Pericardium (tissue), 1 donor: Measurements from ENCODE around the genes CBX4, CCDC40, GAA and EIF4A3.

DNA sequence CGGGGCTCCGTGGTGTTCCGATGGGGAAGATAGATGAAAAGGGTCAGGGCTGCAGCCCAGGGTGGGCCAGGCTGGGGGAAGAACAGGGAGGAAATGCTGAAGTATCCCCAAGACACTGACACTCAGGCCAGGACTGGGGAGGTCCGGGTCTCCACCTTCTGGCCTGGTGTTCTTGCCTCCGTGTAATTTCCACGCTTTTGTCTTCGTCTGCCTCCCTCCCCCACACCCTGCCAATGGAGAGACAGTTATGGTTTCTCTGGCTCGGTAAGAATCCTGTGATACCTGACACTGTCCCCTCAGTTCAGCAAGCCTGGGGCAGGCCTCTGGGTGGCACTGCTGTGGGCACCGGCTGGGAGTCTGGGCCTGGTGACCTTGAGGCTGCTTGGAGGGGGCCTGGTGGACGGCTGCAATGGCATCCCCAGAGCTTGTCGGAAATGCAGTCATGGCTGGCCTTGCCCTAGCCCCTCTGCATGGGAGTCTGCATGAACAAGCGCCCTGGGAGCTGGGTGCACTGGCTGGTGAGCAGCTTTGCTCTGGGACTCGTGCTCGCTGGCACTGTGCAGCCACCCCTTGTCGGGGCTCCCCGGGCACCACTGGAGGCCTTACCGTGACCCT lies 1.8 kb downstream of the LGALS3BP start:
- RRBS = no CpG with 5 or more reads among the region's 17 CpGs

GRCh38 chr17:79007965-79008408 lies 1.6 kb downstream of the CANT1 start:
- RRBS = no CpG with 5 or more reads among the region's 11 CpGs

DNA sequence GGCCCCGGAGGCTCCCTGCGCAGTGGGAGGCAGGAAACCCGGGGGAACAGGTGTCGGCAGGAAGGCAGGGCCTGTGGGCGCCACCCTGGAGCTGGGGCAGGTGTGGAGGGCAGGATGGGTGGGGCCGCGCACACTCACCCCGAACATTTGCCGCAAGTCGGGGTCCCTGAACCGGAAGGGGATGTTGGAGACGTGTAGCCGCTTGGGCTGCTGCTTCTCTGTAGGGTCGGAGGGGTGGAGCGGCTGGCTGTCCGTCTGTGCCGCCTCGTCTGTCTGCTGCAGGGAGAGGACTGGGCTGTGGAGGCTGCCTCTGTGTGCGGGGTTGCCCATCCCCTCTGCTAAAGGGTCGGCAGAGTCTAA lies 31.9 kb downstream of the ENGASE start:
- RRBS = no CpG with 5 or more reads among the region's 20 CpGs

- RRBS = no CpG with 5 or more reads among the region's 18 CpGs
These were observed 138.7 kb downstream of the ENGASE start for GRCh38 chr17:79213086-79213889.

DNA sequence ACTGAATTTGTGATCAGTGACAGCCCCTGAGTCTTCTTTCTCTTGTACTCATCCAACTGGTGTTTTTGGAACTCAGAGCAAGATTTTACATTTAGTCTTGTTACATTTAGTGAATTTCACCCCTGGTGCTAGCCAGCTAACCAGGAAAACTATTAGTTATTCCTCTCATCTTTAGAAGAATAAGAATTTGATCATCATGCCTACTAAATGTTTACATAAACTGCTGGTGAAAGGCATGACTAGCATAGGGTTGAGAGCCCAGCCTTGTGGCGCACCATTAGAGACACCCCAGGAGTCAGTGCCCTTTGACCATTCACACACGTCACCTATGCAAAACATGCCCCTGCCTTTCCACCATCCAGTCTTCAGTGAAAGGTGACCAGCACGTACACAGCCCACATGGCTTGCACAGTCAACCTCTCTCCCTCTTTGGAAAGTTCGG lies 150.2 kb downstream of the ENGASE start:
- RRBS = no CpG with 5 or more reads among the region's 4 CpGs

- RRBS = no CpG with 5 or more reads among the region's 15 CpGs
These were observed 7.4 kb upstream of the RBFOX3 start for GRCh38 chr17:79618281-79618703.

GRCh38 chr17:79804153-79804829 lies 7.4 kb upstream of the CBX8 start:
- RRBS = 3% methylated on average over 35 of the region's 56 CpGs

DNA sequence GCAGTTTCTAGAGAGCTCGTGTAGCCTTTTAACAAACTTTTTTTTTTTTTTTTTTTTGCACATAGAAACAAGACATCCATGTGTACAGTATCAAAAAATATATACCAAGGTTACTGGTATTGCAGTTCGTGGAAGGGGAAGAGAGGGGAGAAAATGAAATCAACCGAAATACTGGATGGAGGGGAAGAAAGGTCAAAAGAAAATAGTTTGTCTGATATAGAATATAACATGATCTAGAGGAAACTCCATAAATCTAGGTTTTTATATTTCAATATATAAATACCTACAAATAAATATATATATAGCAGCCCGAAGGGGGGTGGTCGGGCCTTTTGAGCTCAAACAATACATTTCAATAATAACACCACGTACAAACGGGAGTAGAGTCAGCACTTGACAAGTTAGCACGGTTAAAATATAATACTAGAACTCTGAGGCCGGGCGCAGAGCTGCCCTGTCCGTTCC lies 6.0 kb downstream of the CBX4 start:
- RRBS = no CpG with 5 or more reads among the region's 11 CpGs

- RRBS = 89% methylated on average over 11 of the region's 12 CpGs
These were observed 5.7 kb downstream of the CBX4 start for GRCh38 chr17:79833703-79833829.

DNA sequence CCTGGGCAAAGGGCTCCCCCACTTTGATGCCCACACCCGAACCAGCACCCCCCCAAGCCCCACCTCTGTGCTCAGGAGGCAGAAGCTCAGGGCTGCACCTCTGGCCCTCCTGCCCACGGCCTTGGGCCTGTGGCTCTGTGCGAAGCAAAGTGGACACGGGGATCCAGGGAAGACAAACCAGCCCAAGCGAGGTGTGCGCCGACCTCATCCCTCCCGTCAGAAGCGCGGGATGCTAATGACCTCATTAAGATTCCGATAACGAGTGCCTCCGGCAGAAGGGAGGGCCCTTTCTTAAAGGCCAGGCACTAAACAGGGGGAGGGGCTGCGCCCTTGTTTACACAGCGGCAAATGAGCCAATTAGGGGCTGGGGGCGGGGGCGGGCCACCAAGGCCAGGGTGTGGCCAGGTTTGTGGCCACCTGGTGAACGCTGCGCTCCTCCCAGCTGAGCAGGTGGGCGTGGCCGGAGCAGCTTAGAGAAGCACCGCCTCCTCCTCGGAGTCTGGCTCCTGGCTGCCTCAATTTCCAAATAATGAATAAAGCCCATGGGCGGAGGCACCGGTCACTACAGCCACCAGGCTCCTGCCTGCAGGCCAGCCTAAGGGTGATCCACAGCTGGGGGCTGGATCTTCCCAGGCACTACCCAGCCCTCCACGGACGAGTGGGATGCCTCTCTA lies 3.2 kb downstream of the CBX4 start:
- RRBS = 65% methylated on average over 5 of the region's 27 CpGs

GRCh38 chr17:79839366-79839514 lies at the start of gene CBX4:
Gene CBX4, minus strand, starts transcription at chr17:79839440.
- RRBS = 6% methylated on average over 4 of the region's 23 CpGs

- RRBS = 2% methylated on average over 55 of the region's 84 CpGs
These were observed 509 bp upstream of the CBX4 start for GRCh38 chr17:79839515-79840383.

DNA sequence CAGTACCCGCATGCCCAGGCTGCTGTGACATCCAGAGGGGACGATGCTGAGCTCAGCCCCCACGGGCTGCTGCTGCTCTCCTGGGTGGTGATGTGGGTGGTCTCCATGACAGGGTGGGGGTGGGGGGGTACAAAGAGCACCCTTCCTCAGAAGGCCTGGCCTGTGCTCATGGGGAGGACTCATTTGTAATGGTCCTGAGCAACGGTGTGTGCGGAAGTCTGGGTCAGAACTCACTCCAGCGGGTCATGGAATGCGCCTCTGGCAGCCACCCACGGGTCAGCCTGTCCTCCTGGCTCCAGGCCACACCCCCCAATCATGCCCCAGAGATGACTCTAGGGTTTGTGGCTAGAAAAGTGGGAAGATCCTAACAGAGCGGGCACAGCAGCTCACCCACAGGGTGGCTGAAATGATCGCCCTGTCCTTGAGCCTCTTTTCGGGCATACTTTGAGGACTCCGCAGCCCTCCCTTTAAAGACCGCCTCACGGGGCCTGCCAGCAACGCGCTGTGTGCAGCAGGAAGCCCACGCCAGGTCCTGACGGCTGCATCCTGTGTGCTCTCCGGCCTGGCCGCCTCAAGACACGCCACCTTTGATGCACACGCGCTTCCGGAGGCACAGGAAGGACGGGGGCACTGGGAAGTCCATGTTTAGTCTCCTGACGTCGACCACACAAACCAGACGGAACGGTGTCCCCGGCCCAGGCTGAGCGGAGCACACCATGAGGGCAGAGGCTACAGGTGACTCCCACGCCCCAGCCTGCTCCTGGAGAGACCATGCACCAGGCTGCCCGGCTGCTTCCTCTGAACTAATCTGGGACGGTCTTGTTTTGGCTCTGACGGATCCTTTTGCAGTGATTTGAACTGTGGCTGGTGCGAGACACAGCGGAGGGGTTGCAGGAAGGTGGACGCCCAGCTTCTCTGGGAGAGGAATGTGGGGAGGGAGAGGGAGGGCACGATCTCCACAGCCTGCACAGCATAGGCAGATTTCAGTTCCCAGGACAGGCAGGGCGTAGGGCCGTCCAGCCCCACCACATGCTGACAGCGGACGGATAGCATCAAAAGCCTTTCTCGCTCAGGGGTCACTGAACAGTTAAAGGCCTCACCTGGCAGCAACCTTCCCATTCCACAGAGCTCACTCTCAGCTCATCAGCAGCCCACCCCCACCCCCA lies 92.9 kb downstream of the TBC1D16 start:
- RRBS = 23% methylated on average over 14 of the region's 44 CpGs

- RRBS = 53% methylated on average over 6 of the region's 18 CpGs
These were observed 84.9 kb downstream of the TBC1D16 start for GRCh38 chr17:79950734-79951154.

GRCh38 chr17:79991157-79991990 lies 44.3 kb downstream of the TBC1D16 start:
- RRBS = 6% methylated on average over 8 of the region's 33 CpGs

DNA sequence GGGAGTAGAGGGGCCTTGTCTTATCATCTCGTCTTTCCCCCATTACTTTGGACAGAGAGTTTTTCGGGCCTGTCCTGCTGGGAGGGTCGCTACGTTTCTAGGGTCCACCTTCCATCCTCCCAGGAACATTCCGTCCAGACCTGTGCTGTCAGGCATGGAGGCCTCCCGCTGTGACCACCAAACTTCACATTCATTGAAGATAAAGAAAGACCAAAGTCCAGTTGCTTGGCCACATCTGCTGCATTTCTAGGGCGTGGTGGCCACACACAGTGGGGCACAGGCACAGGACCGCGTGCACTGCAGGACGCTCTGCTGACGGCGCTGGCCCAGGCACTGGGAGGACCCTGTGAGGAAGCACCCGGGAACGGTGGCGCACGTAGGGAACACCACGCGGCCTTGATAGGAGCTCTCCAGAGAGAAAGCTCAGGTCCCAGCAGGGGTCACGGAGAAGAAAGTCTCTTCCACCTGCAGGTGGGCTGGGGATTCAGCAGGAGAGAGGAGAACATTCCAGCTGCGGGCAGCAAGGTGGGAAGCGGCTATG lies 33.1 kb downstream of the TBC1D16 start:
- RRBS = no CpG with 5 or more reads among the region's 21 CpGs

GRCh38 chr17:80035926-80036204 lies 193 bp upstream of the TBC1D16 start:
- RRBS = 2% methylated on average over 6 of the region's 25 CpGs

GRCh38 chr17:80036205-80037194 lies at the start of gene CCDC40:
Gene CCDC40, plus strand, starts transcription at chr17:80036642.
- RRBS = 1% methylated on average over 16 of the region's 102 CpGs

DNA sequence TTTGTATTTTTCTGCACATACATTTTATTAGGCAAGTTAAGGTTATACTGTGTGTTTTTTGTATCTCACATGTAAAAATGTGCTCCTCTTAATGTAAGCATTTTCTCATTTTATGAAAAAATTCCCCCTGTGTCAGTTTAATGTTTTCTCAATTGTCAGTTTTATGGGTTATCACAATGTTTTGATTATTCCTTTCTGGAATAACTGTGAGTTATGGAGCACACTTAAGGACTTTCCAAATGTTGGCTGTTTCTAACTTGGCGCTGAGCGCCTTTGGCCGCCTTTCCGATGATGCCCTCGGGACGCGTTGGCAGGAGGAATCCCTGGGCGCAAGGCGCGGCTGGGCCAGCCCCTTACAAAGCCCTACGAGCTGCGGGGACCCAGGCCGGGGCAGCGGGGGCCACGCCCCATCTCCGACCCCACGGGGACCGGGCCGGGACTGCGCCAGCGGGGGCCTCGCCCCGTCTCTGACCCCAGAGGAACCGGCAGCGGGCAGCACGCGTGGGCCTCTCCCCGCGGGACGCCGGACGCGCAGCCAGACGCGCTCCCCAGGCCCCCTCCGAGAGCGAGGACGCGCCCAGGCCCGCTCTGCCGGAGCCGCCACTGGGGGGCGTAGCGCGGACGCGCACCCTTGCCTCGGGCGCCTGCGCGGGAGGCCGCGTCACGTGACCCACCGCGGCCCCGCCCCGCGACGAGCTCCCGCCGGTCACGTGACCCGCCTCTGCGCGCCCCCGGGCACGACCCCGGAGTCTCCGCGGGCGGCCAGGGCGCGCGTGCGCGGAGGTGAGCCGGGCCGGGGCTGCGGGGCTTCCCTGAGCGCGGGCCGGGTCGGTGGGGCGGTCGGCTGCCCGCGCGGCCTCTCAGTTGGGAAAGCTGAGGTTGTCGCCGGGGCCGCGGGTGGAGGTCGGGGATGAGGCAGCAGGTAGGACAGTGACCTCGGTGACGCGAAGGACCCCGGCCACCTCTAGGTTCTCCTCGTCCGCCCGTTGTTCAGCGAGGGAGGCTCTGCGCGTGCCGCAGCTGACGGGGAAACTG lies at the start of gene GAA:
TSS of gene GAA (plus strand) at position 739 of the 1,035 bp plus-strand sequence.
- RRBS = 1% methylated on average over 69 of the region's 106 CpGs

- RRBS = 2% methylated on average over 19 of the region's 116 CpGs
These were observed at the start of gene EIF4A3 for GRCh38 chr17:80146766-80147714. Gene EIF4A3, minus strand, starts transcription at chr17:80147128.